AG09319 (cell line): ENCODE results near the genes RTEL1, TNFRSF6B, ARFRP1 and ZNF512B.

DNA sequence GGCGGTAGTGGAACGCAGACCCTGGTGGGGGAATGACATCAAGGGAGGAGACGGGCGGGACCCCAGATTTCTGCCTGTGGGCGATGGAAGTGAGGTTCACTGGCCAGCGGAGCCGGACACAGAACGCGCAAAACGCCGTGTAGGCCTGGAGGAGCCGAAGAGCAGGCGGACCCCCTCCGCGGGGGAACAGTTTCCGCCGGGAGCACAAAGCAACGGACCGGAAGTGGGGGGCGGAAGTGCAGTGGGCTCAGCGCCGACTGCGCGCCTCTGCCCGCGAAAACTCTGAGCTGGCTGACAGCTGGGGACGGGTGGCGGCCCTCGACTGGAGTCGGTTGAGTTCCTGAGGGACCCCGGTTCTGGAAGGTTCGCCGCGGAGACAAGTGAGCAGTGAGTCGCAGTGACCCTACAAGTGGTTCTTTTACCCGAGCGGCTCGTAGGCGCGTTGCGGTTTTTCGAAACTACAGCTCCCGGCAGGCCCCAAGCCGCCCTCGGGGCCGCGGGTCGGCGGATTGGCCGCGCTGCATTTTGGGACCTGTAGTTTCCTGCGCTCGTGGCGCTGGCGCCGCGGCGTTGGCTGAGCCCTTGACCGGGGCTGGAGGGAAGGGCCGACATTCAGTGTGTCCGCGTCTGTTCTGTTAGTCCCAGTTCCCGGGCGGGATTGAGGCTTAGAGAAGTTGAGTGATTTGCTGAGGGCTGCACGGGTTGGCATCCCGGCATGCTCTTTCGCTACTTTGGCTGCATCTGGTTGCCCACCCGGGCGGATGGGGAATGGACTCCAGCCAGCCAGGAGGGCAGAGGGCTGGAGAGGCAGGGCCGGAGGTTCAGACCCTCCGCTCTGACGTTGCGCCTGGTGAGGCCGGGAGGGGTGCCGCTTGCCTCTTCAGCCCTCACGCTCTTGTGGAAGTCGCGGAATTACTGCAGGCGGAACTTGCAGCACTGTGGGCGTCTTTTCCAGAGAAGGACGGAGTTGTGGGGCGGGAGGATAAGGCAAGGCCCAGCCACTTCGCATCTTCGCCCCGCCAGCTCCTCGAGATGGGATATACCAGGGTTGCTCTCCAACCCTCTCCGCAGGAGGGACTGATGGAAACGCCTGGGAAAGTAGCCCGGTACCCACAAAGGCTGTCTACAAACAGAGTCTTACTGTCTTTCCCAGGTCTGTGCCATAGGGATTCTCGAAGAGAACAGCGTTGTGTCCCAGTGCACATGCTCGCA, at the start of gene RTEL1:
Gene RTEL1, plus strand, starts transcription at position 233 of the 1,212 bp plus-strand sequence.
- RRBS, result 3% methylated on average over 24 of the region's 92 CpGs

- RRBS, result 23% methylated on average over 16 of the region's 60 CpGs
Measured at GRCh38 chr20:63686298-63687397, 9.8 kb upstream of the TNFRSF6B start.

GRCh38 chr20:63696113-63697058, at the start of gene TNFRSF6B:
TNFRSF6B (plus strand) TSS chr20:63696652.
- RRBS, result no CpG with 5 or more reads among the region's 45 CpGs

DNA sequence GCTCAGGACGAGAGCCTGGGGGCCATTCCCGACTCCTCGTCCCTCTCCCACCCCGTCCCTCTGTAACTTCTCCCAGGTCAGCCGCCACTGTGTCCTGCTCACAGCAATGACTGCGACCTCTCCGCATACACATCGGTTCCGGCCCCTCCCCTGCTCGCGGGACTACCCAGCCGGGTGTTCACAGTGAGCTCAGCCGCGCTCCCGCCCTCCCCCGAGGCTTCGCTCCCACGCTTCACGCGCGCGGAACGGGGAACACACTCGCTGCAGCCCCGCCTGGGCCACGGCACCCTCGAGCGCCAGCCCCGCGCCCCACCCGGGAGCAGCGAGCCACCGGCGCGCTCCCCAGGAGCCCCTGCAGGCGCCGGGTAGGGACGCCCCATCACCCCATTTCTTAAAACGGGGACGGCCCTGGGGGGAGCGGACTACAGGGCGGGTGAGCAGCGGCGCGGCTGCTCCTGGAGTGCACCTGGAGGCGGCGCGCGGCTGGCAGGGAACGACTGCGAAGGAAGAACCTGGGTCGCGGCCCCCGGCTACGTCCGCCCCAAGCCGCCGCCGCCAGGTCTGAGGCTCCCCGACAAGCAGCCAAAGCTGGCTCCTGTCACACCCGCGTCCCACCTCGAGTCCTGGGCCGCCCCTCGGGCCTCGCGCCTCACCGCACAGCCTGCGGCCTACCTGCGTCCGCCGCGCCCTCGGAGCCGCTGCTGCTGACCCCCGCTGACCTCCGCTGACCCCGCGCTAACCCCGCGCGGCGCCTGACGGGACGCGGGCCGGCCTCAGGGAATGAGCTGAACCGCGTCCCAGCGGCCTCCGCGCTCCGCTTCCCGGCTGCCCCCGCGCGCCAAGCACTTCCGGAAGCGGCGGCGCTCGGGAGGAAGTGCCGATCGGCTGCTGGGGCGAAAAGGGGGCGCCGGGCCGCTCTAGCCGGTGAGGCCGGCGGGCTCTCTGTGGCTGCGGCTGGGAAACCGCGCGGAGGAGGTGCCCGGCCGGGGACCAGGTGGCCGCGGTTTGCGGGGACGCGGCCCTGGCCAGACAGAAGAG, at the start of gene ARFRP1:
Gene ARFRP1, minus strand, starts transcription at position 782 of the 1,038 bp plus-strand sequence.
- RRBS, result under 1% methylated on average over 31 of the region's 122 CpGs

- RRBS, result no CpG with 5 or more reads among the region's 19 CpGs
Measured at GRCh38 chr20:63774308-63774772, 34.8 kb downstream of the SLC2A4RG start.

DNA sequence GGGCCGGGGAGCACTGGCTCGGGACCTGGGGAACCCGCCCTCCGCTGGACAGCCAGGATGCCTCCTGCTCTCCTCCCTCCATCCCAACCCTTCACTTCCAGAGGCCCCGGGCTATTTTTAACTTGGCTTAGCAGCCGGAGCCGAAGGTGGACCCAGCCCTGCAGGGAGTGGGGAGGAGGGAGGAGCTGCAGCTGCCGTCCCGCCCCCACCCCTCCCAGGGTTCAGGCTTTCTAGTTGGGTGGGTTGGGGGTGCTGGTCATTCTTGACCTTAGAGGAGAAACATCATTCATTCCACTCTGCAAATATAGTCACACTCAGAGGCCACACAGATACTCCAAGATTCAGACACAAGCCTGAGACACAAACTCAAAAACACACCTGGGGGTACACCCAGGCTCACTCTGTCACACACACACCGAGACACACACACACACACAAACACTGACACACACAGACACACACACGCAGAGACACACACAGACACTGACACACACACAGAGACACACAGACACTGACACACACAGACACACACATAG, 14.7 kb upstream of the ABHD16B start:
- RRBS, result no CpG with 5 or more reads among the region's 11 CpGs

GRCh38 chr20:63863745-63864687, 1.1 kb upstream of the TPD52L2 start:
- RRBS, result no CpG with 5 or more reads among the region's 49 CpGs

GRCh38 chr20:63892522-63893030, 2.4 kb upstream of the DNAJC5 start:
- RRBS, result no CpG with 5 or more reads among the region's 8 CpGs

GRCh38 chr20:63969477-63970412, at the start of gene ZNF512B:
ZNF512B (minus strand) TSS chr20:63969930.
- RRBS, result 2% methylated on average over 56 of the region's 121 CpGs

- RRBS, result 9% methylated on average over 17 of the region's 68 CpGs
Measured at GRCh38 chr20:63978332-63979359, 796 bp downstream of the SAMD10 start.

DNA sequence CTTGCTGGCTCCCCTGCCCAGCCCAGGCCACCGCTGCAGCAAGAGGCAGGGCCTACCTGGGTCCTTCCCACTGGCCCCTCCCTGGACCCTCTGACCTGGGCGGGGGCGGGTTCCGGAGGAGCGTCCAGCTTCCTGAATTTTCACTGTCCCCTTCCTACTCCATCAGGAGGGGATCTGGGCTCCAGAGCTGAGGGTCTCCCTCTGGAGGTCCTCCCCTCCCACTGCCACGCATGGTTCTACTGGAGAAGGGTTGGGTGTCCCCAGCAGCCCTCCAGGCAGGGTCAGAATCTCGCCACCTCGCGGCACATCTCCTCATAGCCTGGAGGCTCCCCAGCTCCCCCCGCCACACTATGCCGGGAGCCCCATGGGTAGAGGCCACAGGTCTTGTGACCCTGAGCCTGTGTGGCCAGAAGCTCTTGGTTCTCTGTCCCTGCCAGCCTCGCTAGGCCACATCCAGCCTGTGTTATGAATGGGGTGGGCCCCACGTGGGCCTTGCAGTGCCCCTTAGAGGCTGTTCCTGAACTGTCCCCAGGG, 1.0 kb upstream of the SOX18 start:
- RRBS, result no CpG with 5 or more reads among the region's 13 CpGs

- RRBS, result no CpG with 5 or more reads among the region's 13 CpGs
Measured at GRCh38 chr20:64168219-64169192, 4.3 kb downstream of the MYT1 start.

DNA sequence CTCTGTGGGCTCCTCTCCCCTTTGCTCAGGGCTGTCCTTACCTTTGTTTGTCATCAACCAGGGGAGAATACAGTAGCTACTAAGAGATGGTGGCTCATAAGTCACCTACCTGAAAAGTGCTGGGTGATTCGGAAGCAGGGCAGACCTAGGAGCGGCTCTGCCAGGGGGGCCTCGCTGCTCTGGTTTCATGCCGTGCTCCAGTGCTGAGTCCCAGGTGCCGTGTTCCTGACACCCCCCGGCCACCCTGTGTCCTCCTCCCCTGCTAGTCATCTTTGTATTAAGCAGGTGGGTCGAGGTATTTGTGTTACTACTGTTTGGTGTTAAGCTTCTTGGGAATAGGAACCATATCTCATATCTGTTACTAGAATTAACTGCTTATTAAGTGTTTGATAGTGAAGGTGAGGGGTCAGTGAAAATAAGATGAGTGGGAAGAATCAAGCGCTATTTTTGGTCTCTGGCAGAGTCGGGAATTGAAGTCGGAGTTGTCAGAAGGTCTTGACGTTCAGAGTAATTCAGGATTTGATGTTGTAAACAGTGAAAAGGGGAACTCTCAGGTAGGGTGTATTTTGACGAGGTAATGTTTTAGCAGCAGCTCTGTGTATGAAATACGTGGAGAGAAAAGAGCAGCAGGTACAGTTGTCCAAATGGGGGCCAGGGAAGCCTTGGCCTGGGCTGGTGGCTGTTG, 7.3 kb downstream of the PCMTD2 start:
- RRBS, result no CpG with 5 or more reads among the region's 13 CpGs

- RRBS, result no CpG with 5 or more reads among the region's 7 CpGs
Measured at GRCh38 chr20:64264976-64265642, 9.6 kb downstream of the PCMTD2 start.